Progenitor cell of endocrine pancreas (in vitro differentiated cells): ENCODE measurements around the gene MIB2.

- PRO-cap: no peak
Measured at GRCh38 chr1:1240511-1241254, 5.8 kb downstream of the C1QTNF12 start.

DNA sequence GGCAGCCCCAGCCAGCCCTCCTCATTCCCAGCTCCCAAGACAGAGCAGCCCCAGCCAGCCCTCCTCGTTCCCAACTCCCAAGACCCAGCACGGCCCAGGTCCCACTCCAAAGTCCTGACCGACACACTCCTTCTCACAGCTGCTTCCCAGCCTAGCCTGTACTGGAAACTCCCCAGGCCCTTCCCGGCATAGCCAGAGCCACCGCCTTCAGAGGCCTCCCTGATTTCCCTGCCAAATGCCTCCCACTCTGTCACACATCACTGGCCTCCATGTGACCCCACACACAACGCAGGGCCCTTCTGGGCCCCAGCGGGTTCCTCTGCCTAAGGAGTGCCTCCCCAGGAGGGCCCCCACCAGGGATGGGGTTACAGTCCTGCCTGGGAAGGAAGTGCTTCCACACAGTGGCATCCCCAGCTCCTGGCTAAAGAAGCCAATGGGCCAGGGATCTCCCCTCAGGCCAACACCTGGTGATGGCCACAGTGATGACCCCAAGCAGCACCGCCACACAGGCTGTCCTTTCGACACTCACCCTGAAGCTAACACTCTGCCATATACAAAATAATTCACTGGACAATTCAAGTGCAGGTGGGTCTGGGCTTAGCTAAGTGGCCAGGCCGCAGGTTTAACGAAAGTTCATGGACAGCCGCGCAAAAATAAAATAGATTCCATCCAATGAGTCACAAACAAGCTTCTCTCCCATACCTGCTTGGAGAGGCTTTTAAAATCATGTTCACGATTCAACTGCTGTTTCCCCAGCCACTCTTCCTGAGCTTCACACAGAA lies 2.7 kb downstream of the UBE2J2 start:
- PRO-cap: no peak

DNA sequence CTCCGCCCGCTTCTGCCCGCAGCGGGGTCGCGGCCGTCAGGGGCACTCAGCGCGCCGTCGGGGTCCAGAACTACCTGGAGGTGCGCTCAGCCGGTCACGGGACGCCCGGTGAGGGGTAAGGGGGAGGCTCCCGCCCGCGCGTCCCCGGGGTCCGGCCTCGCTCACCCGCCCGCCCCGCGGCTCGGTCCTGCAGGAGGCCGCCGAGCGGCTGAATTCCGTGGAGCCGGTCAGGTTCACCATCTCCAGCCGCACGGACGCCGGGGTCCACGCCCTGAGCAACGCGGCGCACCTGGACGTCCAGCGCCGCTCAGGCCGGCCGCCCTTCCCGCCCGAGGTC lies 464 bp downstream of the PUSL1 start:
- PRO-cap: unidirectional peak, minus-strand start at position 76 of the sequence

- PRO-cap: no peak
Measured at GRCh38 chr1:1311185-1311715, 2.9 kb downstream of the PUSL1 start.

DNA sequence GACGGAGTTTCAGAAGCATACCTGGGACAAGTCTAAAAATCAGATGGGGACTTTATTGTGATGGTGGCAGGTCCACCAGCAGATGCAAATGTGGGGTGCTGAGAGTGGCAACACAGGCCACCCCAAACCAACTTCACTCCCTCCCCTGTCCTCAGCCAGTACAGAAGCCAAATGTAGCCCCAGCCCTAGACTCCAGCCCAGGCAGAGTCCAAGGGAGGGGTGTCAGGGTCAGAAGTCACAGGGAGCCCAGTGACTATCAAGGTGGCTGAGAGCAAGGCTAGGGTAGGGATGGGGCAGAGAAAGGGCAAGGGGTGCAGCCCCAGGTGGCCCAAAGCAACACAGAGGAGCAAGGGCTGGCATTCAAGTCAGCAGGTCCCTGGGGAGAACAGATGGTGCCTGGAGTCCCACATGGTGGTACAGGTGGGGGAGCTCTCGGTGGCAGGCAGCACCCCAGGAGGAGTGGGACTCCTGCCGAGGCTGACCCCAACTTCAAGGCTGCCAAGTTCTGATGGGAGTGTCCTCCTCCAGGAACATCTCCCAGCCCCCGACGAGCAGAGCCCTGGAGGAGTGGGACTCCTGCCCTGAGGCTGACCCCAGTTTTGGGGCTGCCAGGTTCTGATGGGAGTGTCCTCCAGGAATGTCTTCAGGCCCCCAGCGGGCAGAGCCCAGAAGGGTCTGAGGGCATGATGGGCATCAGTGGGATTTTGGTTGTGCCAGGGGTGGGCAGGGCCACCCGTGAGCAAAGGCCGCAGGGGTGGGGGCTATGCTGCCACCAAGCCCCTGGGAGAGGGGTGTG lies 3.6 kb upstream of the DVL1 start:
- PRO-cap: no peak

- PRO-cap: no peak
Measured at GRCh38 chr1:1354141-1354580, 4.2 kb downstream of the MXRA8 start.

- PRO-cap: no peak
Measured at GRCh38 chr1:1354581-1355382, 3.6 kb downstream of the MXRA8 start.

- PRO-cap: no peak
Measured at GRCh38 chr1:1373556-1373887, 1.5 kb downstream of the AURKAIP1 start.

DNA sequence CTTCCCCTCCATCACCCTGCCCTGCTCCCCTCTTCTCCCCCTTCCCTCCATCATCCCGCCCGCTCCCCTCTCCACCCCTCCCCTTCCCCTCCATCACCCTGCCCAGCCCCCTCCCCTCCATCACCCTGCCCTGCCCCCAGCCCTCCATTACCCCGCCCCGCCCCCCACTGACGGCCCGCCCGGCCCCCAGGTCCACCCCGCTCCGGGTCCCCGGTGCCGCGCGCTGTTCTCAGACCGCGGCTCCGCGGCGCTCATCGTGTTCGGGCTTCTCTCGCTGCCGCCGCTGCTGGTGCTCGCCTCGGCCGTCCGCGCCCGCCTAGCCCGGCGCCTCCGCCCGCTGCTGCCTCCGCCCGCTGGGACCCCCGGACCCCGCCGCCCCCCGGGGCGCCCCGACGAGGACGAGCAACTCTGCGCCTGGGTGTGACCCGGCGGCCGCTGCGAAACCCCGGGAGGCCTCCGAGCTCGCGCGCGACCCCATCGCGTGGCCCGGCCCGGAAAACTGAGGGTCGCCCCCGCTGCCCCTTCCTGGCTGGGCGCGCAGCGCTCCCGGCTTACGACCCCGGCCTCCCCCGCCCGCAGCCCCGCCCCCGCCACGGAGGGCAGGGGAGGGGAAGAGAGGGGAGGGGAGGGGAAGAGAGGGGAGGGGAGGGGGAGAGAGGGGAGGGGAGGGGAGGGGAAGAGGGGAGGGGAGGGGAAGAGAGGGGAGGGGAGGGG lies 1.9 kb downstream of the TMEM88B start:
- PRO-cap: unidirectional peak, plus-strand start at position 232 of the sequence; unidirectional peak, minus-strand start at position 501 of the sequence

DNA sequence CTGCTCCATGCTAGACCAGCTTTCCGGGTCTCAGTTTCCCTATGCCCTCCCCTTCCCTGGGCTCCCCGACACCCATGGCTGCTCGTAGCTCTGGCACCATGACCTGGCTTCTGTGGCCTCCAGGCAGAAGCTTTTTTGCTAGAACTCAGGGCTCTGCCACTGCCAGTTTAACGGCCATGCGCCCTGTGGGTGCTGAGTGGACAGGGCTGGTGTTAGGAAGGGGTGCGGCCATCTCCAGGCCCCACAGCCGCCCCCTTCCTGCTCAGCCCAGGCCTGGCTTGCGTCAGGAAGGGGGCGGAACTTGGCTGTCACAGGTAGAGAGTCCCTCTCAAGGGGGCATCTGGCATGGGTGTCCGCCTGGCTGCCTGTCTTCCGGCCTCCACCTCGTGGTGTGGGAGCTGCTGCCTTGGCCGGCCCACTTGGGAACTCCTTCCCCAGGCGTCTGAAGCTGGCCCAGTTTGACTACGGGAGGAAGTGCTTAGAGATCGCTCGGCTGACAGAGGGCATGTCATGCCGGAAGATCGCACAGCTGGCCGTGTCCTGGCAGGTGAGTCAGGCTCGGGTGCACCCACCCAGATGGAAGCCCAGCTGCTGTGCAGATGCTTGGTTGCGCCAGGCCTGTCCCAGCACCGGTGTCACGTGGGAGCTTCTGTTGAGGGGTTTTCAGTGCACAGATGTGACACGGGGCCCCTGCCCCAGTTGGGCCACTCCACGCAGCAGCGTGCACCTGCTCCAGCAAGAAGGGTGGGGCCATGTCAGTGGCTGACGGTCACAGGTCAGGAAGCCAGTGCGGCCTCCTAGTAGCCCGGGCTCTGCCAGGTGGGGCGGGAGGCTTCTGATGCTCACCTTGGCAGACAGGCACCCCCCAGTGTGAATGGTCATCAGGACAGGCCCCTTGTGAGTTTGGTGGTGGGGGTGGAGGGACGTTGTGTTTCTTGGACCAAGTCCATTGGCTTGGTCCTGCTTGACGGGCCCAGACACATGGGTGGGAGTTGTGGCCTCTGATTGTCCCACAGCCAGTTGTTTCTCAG lies 9.1 kb upstream of the ATAD3B start:
- PRO-cap: no peak

GRCh38 chr1:1470896-1471370 lies 632 bp upstream of the ATAD3B start:
- PRO-cap: no peak

DNA sequence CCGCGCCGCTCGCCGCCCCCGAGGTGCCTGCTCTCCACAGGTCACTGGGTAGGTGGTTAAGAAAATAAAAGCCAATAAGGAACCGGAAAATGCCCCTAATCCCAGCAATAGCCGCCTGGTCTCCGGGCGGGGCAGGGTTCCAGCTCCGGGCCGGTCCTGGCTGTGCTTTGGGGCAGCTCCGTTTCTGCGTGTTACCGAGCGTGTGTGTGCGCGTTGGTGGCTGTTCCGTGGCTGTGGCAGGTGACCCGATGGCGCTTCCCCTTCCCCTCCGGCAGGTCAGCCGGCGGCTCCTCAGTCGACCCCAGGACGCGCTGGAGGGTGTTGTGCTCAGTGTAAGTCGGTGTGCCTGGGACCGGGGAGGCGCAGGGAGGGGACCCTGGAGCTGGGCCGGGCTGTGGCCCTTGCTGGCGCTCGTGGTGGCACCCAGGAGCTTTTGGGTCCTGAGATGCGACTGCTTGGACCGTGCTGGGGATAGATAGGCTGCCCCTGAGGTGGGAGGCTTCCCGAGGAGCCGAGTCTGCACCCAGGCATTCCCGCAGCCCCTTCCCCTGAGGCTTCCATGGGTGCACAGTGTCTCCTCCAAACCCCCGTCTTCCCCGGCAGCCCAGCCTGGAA lies 11.4 kb downstream of the ATAD3A start:
- PRO-cap: no peak

DNA sequence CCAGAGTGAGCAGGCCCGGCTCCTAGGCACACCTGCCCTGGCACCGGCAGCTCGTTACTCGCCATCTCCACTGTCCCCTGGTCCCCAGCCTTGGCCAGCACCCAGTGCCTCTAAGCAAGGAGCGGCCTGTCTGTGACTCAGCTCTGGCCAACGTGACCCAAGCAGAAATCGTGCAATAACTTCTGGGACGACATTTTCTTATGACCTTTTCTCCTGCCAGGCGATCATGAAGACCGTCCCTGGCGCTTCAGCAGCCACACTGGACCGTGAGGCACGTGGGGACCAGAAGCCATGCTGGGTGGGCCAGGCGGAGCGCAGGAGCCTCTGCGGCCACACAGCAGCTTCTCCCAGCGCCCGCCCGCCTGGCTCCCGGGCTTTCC lies 2.2 kb upstream of the TMEM240 start:
- PRO-cap: no peak

- PRO-cap: bidirectional peak, plus-strand start at chr1:1614352, minus-strand start at chr1:1614328
Measured at GRCh38 chr1:1613845-1614856, 1.1 kb upstream of the MIB2 start.

DNA sequence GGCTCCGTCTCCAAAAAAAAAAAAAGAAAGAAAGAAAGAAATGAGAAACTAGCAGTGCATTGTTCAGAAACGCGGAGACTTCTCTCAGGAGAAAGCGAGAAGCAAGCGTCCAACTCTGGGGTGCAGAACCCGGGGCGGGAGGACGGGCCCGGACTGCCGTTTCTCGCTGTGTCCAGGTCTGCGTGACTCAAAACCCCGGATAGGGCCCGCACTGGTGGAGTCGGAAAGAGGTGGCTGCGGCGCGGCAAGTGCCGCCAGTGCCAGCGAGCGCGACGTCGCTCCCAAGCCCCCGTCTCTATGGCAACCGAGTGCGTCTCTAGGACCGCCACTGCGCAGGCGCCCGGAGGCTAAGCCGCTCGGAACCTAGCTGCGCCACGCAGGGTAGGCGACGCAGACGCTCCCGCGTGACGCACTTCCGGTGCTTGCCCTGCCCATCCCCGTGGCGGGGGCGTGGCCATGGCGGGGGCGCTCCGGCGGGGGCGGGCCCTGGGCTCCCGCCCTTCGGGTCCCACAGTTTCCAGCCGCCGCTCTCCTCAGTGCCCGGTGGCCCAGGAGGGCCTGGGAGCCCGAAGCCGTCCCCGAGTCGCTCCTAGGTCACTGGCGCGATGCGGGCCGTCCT lies at the start of gene MIB2:
Gene MIB2 (plus strand): TSS at position 497 of the 619 bp plus-strand sequence.
- PRO-cap: bidirectional peak, plus-strand start at position 513 of the sequence, minus-strand start at position 201 of the sequence

DNA sequence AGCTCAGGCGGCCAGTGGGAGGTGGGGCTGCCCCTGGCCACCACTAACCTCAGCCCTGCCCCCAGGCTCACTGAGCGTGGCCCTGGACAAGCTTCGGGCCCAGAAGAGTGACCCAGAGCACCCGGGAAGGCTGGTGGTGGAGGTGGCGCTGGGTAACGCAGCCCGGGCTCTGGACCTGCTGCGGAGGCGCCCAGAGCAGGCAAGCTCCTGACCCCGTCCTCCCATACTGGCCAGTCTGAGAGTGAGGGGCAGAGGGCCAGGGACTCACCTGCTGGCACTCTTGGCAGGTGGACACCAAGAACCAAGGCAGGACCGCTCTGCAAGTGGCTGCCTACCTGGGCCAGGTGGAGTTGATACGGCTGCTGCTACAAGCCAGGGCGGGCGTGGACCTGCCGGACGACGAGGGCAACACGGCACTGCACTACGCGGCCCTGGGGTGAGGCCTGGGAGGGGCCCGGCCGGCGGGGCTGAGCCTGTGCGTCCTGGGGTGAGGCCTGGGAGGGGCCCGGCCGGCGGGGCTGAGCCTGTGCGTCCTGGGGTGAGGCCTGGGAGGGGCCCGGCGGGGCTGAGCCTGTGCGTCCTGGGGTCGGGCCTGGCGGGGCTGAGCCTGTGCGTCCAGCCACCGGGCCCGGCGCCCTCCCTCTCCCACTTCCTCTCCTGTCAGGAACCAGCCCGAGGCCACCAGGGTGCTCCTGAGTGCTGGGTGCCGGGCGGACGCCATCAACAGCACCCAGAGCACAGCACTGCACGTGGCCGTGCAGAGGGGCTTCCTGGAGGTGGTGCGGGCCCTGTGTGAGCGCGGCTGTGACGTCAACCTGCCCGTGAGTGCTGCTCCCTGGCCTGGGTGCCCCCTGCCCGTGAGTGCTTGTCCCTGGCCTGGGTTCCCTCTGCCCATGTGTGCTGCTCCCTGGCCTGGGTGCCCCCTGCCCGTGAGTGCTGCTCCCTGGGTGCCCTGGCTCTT lies 4.7 kb upstream of the MMP23B start:
- PRO-cap: no peak

- PRO-cap: no peak
Measured at GRCh38 chr1:1628614-1629366, 3.2 kb upstream of the MMP23B start.

GRCh38 chr1:1647640-1648210 lies 11.1 kb downstream of the CDK11B start:
- PRO-cap: no peak

- PRO-cap: no peak
Measured at GRCh38 chr1:1782084-1782337, 3.7 kb upstream of the NADK start.

DNA sequence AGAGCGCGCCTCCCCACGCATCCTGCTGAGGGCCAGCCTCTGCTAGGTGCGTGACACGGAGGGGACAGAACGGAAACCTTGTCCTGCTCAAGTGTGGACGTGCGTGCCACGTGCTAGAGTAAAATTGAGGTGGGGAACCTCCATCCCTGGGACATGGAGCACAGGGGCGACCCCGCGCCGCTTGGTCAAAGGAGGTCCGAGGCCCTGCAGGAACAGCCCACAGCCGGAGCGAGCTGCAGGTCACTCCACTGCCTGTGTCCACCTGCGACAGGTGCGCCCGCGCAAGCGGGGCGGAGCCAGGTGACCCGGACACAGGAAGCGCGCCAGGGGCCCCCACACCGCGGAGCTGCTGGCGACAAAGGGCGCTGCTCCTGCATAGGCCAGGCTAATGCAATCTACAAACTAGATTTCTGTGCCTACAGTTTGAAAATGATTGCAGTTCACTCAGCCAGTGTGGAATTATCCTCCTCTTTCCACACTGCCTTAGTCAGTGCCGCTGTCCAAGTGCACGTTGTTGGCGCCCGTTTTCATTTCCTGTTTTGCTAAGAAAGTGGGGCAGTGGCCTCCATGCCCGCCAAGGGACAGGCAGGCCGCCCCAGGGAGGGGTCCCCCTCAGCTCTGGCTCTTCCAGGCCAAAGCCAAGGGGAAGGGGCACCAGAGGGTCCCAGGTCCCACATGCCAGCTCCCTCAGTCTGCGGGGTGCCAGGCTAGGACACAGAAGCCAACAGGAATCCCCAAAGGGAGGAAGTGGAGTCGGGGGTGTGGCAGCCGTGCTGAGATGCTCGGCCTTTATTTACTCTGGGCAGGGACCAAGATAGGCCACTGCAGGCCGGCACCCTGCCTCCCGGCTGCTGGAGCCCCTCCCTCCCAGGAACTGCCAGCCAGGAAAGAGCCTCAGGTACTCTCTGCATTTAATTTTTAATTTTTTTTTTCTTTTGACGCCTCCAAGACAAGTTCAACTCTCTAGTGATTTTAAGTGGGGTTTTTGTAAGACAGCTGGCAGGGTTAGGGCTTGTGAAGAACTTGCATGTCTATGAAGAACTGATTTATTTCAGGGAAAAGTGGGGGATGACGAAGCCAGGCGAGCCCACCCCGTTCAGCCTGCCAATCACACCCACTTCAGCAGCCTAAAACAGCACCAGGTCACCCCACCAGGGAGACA lies 4.4 kb upstream of the NADK start:
- PRO-cap: bidirectional peak, plus-strand start at position 336 of the sequence, minus-strand start at position 275 of the sequence